ENCODE results near the gene SCFD1.

GRCh38 chr14:24273845-24274585, 2.6 kb upstream of the RABGGTA start:
- RAMPAGE, total RNA, result no peak

DNA sequence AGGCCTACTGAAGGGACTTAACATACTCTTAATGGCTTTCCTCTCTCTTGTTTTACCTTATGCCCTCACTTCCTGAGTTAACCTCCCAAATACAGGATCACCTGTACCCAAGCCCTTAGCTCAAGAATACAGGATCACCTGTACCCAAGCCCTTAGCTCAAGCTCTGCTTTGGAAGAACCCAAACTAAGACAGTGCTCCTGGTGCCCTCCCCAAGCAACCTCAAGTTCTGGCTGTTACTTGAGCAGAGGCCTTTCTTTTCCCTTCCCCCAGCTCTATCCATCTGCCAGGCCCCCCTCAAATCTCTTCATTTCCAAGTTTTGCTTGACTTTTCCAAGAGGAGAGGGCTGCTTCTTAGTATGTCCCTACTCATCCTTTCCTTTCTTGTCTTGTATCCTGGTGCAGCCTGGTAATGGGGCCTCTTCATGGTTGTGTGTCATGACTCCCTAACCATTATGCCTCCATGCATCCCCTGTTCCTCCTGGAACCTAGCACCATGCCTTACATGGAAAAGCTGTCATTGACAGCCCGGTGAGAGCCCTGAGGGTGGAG, 687 bp upstream of the LTB4R2 start:
- RAMPAGE, total RNA, result no peak

GRCh38 chr14:24368314-24369360, 653 bp downstream of the NFATC4 start:
- RAMPAGE, total RNA, result no peak

DNA sequence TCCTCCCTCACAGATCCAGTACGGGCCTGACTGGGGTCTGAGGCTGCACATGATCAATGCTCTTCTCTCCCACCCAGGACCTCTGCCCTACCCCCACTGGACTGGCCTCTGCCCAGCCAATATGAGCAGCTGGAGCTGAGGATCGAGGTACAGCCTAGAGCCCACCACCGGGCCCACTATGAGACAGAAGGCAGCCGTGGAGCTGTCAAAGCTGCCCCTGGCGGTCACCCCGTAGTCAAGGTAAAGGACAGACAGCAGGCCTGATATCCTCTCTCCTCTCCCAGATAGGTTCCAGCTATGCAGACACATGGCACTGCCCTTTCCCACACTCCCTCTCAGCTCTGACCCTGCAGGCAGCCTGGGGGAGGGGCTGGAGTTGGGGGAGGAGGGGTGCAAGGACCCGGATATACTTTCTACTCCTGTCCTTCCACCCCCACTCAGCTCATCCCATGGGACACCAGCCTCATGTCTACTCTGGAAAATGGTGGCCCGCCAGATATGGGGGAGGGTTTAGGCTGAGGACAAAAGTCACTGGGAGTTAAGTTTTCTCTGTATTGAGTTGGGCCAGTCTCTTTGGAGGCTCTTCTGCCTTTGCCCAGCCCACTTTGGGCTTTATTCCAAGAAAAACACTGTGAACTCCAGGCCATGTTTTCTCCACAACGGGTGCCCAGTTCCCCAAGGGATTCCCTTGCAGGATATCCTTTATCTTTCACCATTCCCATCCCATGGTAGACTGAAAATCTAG, 4.6 kb downstream of the NFATC4 start:
- RAMPAGE, total RNA, result no peak

DNA sequence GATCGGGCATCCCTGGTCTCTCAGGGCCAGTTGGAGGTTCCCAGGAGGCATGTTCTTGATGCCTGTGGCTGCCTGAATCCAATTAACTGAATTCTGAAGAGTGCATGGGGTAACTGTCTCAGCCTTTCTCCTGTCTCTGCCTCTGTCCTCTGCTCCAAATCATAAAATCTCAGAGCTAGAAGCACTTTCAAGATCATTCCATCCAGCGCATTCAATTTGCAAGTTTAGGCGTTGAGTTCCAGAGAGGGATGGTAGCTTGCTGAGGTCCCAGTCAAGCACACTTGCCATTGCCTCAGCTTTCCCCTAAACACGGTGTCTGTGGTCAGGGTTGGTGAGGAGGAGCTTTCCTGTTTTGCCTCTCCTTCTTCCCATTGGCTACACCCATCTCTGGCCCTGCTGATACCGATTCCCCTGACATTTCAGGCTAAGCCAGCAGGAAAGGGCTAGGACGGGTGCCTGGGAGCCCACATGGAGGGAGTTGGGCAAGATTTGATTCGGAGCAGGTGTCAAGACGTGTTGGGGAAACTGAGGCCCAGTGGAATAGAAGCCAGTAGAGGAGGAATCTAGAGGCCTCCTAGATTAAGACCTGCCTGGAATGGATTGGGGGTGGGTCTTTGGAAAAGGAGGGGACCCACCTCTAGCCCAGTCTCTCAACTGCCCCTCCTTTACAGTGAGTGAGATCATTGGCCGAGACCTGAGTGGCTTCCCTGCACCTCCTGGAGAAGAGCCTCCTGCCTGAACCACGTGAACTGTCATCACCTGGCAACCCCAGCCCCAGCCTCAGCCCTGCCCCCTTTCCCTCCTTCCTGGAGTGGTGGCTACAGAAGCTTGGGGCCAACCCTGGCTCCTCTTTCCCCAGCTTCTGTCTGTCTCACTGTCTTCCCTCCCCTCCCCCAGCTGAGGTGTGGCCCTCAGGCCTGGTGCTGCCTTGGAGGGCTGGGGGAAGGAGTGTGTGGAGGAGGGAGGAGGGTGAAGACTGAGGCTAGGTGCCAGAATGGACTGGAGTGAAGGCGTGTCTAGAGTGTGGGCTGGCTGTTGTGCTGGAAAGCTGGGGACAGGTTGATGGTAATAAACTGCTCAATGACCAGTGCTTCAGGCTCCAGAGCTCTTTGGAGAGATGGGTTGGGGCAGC, 9.3 kb downstream of the NFATC4 start:
- RAMPAGE, total RNA, result no peak

DNA sequence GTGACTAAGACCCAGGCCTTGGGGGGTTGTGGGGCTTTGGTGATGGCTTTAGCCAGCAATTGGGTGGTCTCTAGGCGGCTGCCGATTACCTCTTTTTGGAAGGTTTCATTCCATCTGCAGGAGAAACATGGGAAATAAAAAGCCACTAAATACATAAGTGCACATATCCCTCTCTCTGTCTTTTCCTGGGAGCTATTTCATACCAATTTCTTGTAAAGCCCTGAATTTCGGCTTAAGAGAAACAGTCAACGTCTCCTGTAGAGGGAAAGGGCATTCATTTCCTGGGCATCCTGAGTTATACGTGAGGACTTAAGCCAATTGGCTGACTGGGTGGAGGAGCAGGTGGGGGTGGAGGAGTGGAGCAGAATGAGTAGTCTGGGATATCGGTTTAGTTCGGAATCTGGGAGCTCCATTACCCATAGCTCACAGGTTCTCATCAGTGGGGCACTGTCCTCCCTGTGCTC, 862 bp downstream of the SDR39U1 start:
- RAMPAGE, total RNA, result no peak

- RAMPAGE, total RNA, result no peak
Observed at GRCh38 chr14:24458592-24458911, 16.0 kb upstream of the SDR39U1 start.

DNA sequence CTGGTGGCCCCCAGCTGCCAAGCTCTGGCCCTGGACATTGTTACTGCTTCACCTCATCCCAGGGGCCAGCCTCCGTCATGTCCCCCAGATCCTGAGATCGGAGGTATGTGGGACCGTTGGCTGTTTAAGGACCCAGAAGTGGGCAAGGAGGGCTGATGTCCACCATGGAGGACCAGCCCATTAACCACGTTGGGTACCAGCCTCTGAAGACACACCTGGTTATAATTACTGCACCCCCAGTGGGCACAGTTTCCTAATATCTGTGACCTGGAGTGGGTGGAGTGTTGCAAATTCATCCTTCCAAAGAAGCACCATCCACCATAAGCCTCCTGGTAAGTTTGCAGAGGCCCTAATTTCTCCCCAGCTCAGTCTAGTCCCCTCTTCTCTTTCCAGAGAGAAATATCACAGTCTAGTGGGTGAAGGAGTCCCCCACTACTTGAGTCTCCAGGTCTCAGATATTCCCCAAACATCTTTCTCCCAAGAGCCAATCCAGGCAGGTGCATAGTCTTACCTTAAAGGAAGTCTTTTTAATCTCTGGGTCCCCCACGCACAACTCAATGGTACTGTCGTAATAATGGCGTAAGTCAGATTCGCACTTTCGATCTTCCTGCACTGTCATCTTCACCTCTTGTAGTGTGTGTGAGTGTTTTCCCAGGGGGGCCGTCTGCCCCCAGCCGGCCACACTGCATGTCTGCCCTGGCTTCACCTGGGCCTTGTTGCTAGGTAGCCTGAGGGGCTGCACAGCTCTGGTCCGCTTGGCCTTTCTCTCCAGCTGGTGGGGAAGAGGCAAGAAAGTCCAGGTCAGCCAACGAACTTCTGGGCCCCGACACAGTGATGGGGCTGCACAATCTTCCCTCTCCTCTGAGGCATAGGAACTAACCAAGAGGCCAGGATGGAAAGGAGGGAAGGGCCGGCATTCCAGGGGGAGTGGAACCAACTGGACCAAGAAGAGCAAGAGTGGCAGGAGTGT, 2.4 kb downstream of the GZMB start:
- RAMPAGE, total RNA, result no peak

- RAMPAGE, total RNA, result no peak
Observed at GRCh38 chr14:24818863-24819742, 185.1 kb upstream of the GZMB start.

GRCh38 chr14:24974220-24974480, 75.8 kb downstream of the STXBP6 start:
- RAMPAGE, total RNA, result no peak

DNA sequence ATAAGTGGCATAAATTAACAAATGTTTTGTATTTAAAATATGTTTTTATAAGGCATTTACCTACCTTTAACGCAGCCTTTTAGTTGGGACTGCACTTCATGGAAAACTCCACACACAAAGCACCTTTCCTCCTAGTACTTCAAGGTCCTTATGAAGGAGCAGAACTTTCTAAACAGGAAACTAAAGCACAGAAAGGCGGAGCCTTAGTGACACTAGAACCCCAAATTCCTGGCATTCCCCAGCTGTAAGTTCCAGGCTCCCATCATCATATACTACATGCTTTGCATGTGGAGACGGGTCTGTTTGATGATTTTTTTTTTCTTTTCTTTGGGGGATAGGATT, 39.5 kb downstream of the STXBP6 start:
- RAMPAGE, total RNA, result no peak

DNA sequence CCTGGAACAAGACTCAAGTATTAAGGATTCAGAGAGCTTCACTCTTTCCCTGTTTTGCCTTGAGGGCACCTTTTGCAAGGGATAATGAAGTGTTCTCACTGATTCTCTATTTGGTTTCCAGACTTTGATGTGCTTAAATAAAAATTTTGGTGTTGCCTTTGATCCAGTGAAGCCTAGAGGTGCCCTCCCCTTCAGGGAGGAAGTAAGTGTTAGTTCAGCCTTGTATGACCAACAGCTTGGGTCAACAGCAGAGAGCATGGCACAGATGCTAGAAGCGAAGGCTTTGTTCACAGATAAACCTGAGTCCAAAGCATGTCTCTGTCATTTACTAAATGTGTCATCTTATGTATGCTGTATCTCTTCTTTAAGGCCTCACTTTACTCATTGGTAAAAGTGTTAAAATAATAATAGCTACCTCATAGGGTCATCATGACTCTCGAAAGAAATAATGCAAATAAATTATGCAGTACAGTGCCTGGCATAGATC, 52.9 kb upstream of the STXBP6 start:
- RAMPAGE, total RNA, result no peak

GRCh38 chr14:26143197-26143396, 454.7 kb downstream of the NOVA1 start:
- RAMPAGE, total RNA, result no peak

DNA sequence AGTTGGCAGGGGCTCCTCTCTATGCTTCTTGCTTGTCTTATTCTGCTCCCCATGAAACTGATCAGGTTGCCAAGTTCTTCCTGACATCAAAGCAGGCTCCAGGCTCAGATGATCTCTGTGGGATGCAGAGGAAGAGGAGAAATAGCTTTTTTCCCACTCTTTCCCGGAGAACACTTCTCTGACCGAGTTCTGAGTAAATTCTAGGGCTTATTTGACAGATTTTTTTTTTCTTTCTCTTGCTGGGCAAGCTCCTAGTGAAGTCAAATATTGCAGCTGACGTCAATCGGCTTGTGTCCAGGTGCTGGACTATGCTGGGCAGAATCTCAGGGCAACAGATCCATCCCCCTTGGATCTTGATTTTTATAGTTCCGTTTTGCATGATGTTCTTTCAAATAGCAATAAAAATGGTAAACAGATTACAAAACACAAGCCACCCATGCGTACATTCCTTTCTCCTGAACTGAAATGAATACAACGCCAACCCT, 182.2 kb downstream of the NOVA1 start:
- RAMPAGE, total RNA, result no peak

- RAMPAGE, total RNA, result no peak
Observed at GRCh38 chr14:26584126-26584834, 13.6 kb downstream of the NOVA1 start.

GRCh38 chr14:26845271-26845983, 247.6 kb upstream of the NOVA1 start:
- RAMPAGE, total RNA, result no peak

GRCh38 chr14:30194983-30195383, 267.3 kb upstream of the PRKD1 start:
- RAMPAGE, total RNA, result no peak

- RAMPAGE, total RNA, result no peak
Observed at GRCh38 chr14:30227497-30227858, 299.8 kb upstream of the PRKD1 start.

DNA sequence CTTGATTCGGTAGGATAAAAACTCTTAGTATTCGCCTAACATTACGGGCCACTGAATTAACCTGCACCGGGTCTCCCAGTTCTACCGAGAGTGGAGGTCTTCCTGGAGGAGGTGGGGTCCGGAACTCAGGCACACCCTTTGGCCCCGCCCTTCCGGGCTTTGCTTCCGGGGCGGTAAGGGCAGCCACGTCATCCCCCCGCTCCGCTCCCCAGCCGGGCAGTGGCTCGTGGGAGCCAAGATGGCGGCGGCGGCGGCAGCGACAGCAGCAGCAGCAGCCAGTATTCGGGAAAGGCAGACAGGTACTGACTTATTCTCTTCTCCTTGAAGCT, at the start of gene SCFD1:
TSS of gene SCFD1 (plus strand) at position 219 of the 329 bp plus-strand sequence.
- RAMPAGE, total RNA, result start-site peak on the plus strand centred at position 221 of the sequence, 21 bp wide, 155 and 176 reads in 2 replicates

DNA sequence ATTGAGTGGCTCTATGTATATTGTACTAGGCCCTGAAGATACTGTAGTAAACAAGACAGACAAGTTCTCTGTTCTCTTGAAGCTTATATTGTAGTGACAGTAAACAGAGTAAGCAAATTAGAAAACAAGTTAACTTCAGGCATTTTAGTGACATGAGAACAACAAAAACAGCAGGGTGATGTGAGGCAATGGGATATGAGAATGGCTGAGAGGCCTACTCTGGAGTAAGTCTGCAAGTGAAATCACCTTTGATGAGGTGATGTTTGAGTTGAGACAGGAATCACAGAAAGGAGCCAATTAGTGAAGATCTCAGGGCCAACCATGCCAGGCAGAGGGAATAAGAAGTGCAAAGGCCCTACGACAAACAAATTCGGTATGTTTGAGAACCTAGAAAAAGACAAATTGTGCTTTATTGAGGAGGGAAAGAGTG, 54.2 kb downstream of the SCFD1 start:
- RAMPAGE, total RNA, result no peak